ENCODE results near the genes ZC3H13 and LRRC63.

DNA sequence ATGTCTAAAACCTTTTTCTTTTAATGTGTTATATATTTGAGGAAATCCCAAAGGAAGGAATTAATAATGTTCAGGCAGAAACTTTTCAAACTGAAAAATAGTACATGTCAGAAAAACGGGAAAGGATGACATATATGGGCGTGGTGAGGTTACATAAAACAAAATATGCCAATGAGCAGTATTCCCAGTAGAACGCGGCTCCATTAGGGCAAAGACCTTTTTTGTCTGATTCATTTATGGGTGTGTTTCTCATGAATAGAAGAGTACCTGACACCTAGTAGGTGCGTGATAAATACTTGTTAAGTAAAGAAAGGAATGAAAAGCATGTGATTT is 18.9 kb upstream of the KCTD4 start:
- PRO-cap: no peak
- RAMPAGE, long total RNA, 2 experiments: no peak in any of the 2 experiments

DNA sequence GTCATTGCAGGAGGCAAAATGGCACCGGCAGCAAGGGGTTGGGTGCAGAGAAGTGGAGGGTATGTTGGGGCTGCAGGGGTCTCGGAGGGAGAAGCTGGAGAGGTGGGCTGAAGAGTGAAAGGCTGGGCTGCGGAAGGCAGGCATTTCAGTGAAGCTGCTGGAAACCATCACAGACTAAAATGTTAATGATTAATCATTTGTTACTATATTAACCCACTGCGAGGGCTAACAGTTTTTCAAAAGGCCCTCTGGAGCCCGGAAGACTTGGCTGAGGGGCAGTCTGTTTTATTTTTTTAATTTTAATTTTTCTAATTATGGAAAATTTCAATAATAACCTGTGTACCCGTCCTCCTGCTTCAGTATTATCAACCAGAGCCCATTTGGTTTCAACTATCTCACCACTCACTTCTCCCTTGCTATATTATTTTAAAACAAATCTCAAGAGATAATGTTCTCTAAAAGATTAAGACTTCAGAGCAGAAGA is 24.5 kb downstream of the TPT1 start:
- PRO-cap: no peak
- RAMPAGE, long total RNA, 2 experiments: no peak in any of the 2 experiments

DNA sequence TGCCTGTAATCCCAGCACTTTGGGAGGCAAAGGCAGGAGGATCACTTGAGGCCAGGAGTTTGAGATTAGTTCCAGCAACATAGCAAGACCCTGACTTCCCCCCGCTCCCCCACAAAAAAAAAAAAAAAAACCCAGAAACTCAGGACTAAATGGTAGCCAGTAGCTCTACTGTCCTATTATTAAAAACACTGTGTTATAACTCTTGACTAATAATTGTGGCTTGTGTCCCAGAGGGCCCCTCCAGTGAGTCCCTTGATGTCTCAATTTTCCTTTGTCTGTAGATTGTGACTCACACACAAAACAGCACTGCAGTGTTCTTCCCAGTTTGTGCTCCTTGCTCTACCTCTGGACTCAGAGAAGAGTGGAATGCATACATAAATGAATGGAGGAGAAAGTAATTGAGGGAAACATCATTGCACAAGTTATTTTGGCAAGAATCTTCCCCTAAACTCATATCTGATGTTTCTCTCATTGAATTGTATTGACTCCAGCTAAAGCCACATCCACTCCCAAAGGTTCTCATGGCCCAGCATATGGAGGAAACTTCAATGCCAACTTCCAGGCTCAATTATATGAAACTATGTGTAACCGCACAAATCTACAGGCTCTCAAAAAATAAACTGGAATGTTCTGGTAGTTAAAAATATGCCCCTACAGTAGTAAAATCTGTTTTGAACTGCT is 8.7 kb downstream of the TPT1 start:
- PRO-cap: no peak
- RAMPAGE, long total RNA, 2 experiments: no peak in any of the 2 experiments

- PRO-cap: no peak
- RAMPAGE, long total RNA, 2 experiments: no peak in any of the 2 experiments
Measured at GRCh38 chr13:45337471-45337765, 3.6 kb downstream of the TPT1 start.

- PRO-cap: no peak
- RAMPAGE, long total RNA, 2 experiments: no peak in any of the 2 experiments
Measured at GRCh38 chr13:45368491-45369137, 27.6 kb upstream of the TPT1 start.

DNA sequence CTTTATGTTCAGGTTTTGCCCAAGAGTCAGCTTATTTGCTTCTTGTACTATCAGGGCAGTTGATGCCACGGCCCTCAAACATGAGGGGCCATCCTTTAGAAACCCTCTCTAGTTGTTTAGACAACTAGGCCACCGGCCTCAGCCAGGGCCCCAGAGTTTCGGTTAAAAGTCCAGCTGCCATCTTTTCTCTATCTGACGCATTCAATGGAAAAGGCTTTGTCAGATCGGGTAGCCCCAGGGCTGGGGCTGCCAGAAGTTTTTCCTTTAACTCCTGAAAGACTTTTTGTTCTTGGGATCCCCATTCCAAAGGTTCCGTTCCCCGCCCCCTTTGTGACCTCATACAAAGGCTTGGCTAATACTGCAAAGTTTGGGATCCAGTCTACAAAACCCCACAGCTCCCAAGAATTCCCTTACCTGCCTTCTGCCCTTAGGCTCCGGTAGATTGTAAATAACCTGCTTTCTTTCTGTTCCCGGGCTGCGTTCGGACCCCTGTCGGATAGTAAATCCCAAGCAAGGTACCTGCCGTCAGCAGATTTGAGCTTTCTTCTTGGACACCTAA is 38.5 kb upstream of the TPT1 start:
- PRO-cap: no peak
- RAMPAGE, long total RNA, 2 experiments: no peak in any of the 2 experiments

DNA sequence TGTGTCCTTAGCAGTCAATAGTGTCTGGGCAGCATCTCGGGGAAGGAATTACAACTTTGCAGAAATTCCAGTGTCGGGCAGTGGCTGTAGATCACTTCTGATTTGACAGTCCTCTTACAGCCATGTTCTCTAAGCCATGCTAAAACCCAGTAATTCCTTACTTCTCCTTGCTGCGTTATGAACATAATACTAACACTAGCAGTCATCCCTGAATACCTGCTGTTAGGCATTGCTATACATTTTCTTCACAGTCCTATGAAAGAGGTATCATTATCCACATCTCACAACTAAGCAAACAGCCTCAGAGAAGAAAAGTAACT is 3.3 kb downstream of the SLC25A30 start:
- PRO-cap: no peak
- RAMPAGE, long total RNA, 2 experiments: no peak in any of the 2 experiments

- PRO-cap: no peak
- RAMPAGE, long total RNA, 2 experiments: no peak in any of the 2 experiments
Measured at GRCh38 chr13:45466084-45466815, 1.5 kb downstream of the COG3 start.

DNA sequence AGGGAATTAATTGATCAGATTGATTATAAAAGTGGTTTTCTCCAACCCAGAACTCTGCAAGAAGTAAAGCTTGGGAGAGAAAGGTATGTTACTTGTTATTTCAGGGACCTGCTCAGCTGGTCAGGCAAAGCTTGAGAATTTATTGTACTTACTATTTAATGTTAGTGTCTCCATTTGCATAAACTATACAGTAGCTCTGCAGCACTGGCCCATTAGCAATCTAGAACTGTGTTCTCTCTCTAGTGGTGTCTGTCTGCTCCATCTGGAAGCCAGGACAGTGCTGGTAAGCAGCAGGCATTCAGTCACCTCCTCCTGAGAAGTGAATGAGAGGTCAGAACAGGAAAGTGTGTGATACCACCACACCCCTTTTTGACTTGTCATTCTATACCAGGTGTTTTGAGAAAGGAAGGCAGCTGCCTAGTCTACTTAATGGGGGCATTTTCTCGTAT is 3.8 kb downstream of the COG3 start:
- PRO-cap: no peak
- RAMPAGE, long total RNA, 2 experiments: no peak in any of the 2 experiments

DNA sequence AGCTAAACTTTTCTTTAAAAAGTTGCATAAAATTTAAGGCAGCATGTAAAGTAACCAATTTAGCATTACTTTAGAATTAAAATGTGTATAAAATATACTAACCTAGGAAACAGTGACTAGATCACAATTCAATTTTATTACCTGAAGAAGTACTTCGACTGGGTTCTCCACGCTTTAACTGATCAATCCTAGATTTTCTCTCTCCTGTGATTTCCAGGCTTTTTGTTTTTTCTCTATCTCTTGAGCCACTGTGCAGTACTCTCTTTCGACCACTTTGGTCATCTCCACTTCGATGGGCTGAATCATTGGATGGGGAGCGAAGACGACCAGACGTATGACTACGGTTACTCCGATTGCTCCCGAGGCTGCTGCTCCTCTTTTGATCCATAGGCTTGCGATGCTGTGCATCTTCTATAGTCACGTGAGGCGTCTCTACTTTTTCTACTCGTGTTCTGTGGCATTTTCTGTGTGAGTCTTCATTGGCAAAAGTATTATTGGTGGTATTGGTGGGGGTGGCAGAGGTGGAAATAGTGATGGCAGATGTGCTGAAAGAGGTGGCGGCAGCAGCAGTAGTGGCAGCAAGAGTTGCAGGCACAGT is 83.8 kb downstream of the ZC3H13 start:
- PRO-cap: no peak
- RAMPAGE, long total RNA, 2 experiments: no peak in any of the 2 experiments

DNA sequence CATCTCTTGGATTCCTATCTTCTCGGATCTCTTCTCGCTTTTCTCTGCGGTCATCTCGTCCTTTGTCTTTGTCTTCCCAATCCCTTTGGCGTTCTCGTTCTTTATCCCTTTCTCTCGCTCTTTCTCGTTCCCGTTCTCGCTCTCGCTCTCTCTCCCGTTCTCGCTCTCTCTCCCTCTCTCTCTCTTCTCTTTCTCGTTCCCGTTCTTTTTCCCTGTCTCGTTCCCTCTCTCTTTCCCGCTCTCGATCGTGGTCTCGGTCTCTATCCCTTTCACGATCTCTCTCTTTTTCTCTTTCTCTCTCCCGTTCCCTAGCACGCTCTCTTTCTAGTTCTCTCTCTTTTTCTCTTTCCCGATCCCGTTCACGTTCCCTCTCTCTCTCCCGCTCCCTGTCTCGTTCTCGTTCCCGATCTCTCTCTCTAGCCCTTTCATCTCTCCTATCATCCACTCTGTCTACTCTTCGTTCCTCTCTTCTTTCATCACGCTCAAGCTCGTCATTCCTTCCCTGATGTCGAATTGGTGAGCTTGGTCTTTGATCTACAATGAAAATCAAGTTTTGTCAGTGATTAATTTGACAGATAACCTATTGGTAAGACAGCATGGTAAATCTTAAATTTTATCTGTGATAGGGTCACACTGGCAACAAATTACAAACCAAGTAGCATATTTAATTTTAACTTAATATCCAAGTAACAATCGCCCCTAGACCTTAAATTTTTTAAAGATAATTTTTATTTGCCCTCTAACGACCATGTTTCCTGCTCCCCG is 77.1 kb downstream of the ZC3H13 start:
- PRO-cap: no peak
- RAMPAGE, long total RNA, 2 experiments: no peak in any of the 2 experiments

DNA sequence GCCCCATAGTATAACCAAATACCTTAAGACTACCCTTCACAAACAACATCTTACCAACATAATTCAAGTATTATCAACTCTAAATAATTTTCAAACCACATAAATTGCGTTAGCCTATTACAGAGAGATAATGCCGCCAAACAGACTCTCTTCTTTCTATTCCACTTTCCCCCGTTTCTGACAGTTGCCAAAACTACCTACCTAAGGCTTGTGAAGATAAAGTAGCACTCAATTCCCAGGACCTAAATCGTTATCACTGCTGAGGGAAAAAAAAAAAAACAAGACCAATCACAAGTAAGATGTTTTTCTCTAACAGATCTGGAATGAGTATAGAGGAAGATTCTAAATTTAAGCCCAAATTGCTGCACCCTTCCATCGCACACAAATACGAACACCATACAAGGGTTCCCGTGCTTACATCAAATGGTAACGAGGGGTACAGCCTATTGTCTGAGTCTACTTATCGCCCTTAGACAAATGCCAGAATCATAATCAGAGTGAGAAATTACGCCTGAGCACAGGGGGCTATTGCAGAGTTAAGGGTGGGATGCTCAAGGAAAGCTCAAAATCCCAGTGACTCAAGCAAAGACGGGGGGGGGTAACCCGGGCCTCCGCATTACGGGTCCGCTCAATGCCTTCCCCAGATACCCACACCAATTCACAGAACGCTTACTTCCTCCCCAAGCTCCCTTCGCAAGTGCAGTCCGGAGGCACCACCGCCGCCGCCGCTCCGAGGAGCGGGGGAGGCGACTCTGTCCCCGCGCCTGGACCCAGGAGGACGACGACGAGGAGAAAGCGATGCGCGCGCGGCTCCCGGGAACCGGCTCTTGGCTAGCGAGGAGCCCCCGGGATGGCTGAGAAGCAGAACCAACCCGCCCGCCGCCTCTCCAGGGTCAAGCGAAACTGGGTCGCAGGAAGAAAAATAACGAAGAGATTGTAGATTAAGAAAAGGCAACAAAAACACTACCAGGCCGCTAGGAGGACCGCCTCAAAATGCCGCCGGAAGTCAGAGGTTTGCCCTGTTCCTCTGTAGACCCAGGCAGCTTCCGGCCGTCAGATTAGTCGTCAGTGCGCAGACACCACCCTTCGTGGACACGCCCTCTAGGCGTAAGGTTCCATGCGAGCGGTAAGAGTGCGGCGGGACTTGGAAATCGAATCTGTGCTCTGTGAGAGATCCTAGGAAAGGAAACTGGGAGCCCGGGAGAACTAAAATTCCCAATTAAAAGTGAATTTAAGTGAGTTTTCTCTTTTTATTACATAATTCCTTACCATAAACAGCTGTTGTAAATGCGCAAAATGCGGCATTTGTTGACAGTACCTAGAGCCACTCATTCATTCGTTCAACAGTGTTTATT is at the start of gene ZC3H13:
Gene ZC3H13 (minus strand): TSS at position 1,016 of the 1,355 bp plus-strand sequence.
- PRO-cap: bidirectional peak, plus-strand start at position 1,118 of the sequence, minus-strand start at position 995 of the sequence
- RAMPAGE, long total RNA, 2 experiments: start-site peak on the minus strand in 2 of 2 experiments, centred at position 1,005 of the sequence, 240 to 358 reads per replicate

DNA sequence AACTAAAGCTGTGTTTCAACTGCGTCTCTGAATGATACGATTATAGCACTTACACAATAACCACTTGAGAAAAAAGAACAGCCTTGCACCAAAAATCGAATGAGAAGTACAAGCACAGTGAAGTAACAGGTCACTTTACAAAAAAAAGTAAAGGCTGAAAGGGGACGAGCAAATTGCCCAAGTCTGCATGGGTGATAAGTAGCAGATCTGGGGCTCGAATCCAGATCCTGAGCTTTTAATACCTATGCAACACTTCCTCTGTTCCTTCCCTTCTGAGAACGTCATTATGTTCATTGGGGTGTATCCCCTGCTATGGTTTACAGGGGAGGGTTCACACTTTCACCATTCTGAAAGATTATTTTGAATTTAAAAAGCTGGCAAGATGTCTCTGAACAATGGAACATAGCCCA is 3.3 kb downstream of the CPB2 start:
- PRO-cap: no peak
- RAMPAGE, long total RNA, 2 experiments: no peak in any of the 2 experiments

DNA sequence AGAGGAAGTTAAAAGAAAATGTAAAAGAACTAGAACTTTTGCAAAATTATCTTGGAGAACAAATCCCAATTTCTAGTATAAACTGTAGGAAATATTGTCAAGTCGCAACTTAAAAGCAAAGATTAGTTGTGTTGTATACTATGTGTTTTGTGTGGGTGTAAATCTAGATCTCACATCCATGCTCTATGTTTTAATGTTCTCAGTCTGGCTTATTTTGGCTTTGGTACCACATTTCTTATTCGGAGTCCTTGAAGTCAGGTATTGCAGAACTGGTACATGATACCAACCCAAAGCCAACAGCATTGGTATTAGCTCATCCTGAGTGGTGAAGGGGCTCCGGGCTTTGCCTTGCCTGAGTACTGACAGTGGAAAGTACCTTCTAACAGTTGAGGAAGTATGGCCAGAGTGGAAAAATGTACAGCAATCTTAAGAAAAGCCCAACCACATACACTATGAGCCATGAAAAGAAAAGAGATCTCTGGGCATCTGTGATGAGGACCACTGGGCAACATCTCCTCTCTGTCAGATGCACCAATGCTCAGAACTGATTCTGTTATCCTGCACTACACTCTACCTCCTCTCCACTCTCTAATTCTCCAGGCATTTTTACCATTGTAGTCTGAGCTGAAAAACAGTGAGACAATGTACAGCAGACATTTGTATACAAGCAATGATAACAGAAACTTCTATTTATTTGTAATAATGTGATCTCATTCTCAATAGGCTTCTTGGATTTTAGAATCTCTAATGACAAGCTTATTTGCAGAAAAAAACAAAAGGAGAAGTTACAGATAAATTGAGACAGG is 8.3 kb downstream of the LCP1 start:
- PRO-cap: no peak
- RAMPAGE, long total RNA, 2 experiments: no peak in any of the 2 experiments

- PRO-cap: bidirectional peak, plus-strand start at chr13:46211980, minus-strand start at chr13:46211806
- RAMPAGE, long total RNA, 2 experiments: start-site peak on the plus strand in 1 of 2 experiments, at chr13:46211922-46211988 at its widest, 47 reads per replicate; start-site peak on the minus strand in 2 of 2 experiments, at chr13:46211762-46211881 at its widest, 66 to 116 reads per replicate
Measured at GRCh38 chr13:46211163-46212084, at the start of gene LRRC63. TSS of gene LRRC63 (plus strand) at chr13:46211928.

GRCh38 chr13:46378431-46378886 is 8.6 kb downstream of the RUBCNL start:
- PRO-cap: no peak
- RAMPAGE, long total RNA, 2 experiments: no peak in any of the 2 experiments

GRCh38 chr13:46575354-46575890 is 22.5 kb downstream of the LRCH1 start:
- PRO-cap: no peak
- RAMPAGE, long total RNA, 2 experiments: no peak in any of the 2 experiments

DNA sequence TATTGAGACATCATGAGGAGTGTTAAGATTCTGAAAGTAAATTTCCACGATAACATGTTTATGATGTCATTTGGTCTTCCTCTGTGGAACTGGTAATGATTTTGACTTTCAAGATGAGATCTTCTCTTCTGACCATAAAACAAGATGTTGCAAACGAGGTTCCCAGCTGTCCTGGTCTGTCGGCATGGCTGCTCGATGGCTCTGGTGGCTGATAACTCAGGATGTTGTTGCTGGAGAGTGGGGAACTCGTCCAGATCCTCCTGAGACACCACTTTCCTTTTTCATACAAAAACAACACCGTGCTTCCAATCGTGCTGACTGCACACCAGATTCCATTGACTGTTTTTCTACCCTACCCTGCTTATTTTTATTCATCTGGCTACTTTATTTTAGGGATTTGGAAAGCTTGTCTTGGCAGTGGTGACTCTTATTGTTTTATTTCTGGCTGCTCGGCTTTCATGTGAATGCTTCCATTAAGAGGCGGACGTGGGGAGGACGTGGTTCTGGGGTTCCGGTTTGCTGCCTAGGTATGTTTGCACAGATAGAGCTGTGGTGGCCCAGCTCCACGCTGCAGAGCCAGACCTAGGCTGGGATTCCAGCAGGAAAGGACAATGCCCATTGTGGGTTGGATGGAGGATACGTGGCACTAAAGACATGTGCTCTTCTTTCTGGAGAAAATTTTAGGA is 88.6 kb downstream of the LRCH1 start:
- PRO-cap: unidirectional peak, minus-strand start at position 341 of the sequence
- RAMPAGE, long total RNA, 2 experiments: no peak in any of the 2 experiments

DNA sequence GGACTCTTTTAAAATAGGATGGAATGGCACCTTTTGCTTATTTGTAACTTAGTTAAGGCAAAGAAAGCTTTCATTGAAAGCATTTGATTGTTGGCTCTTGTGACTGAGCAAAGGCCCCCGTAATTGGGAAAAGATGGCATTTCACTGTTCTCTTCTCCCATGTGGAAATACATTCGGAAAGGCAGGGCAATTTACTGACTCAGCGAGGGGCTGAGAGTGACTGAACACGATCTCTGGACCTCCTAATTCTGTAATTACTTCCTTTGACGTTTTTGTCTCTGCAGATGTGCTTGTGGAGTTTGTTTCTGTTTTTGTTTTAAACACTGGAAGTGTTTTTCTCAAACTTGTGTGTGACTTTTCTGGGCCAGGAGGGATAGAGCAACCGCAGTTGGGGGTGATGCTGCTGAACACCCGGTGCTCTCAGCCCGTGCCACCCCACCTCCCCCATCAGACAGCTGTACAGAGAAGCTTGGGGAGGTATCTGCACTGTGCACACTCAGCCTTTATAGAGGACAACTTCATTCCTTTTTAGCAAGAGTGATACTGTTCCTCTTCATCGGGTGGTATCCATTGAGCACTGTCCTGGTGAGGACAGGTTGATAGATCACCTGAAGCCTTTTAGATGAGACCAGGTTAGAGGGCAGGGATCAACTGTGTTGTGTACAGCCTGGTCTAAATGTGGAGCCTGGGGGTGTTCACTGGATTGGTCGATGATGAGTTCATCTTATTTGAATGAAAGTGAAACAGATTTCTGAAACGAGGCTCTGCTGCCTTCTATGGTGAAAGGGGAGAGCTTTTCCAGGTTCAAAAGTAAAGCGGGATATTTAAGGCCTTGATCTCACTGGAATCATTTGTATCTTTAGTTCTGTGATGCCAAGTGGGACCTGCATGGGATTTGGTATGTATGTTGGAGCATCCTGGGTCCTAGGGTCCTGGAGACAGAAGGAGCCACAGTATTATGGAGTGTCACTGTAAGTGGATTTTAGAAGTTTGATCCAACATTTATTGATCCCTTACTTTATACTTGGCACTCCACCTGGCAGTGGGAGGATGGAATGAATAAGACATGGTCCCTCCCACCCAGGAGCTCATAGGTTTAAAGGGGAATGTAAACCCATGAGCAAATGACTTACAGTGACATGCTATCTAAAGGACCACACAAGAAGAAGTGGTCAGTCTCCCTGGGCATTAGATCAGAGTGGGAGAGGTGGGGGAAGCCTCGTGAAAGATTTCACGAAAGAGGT is 117.3 kb downstream of the ESD start:
- PRO-cap: bidirectional peak, plus-strand start at position 777 of the sequence, minus-strand start at position 653 of the sequence
- RAMPAGE, long total RNA, 2 experiments: no peak in any of the 2 experiments

GRCh38 chr13:46709736-46710538 is 87.0 kb downstream of the ESD start:
- PRO-cap: no peak
- RAMPAGE, long total RNA, 2 experiments: no peak in any of the 2 experiments

Measured in prostate gland (tissue), 2 donors.